Measurements from ENCODE around the genes FRA10AC1, LGI1 and NOC3L.

DNA sequence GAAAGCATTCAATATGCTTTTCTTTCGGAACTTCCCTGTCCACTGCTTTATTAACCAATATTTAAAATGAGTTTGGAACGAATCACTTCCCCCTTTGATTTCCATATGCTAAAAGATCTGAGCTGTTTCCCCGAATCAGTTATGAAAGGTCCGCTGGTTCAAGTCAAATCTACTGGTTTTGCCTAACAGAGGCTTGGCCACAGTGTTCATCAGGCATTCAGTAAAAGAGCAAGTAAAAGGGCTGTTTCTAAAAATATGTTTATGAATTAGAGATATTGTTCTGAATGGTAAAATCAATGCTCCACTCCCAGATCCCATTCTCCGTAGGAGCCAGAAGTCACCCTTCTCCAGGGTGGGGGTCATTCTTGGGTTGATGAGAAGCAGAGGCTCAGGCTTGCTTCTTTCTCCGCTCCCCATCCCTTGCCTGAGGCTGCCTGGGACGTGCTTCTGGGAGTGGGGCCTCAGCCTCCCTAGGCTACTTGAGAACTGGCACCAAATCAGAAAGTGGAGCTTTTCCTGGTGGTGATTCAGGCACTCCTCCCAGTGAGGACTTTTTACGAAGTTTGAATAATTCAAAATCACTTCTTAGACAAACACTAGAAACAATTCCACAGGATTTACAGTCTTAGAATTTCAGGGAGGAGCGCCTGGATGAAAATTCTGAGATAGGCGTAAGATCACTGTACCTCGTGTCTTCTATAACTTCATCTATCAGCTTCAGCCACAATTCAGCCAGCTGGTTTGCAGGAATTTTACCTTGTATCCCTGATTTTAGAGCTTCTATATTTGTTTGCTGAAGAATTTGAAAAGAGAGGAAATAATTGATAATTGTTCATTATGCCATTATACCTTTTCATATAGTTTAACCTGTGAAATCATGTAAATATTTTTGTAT is 105.2 kb downstream of the MYOF start:
- PRO-cap = unidirectional peak, minus-strand start at position 426 of the sequence

DNA sequence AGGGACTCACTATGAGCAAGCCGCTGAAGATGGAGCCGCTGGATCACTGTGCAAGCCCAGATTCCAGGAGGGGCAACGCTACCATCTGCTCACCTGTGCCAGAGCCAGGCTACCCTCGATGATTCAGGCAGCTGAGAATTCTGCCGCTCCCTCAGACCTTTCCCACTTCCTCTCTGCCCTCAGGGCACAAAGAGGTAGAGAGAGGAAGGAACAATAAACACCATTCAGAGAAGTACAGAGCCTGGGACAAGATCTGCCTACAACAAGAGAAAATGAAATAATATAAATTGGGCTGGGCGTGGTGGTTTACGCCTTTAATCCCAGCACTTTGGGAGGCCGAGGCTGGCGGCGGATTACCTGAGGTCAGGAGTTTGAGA is 98.1 kb downstream of the MYOF start:
- PRO-cap = no peak

GRCh38 chr10:93386475-93387220 is 95.5 kb downstream of the MYOF start:
- PRO-cap = no peak

DNA sequence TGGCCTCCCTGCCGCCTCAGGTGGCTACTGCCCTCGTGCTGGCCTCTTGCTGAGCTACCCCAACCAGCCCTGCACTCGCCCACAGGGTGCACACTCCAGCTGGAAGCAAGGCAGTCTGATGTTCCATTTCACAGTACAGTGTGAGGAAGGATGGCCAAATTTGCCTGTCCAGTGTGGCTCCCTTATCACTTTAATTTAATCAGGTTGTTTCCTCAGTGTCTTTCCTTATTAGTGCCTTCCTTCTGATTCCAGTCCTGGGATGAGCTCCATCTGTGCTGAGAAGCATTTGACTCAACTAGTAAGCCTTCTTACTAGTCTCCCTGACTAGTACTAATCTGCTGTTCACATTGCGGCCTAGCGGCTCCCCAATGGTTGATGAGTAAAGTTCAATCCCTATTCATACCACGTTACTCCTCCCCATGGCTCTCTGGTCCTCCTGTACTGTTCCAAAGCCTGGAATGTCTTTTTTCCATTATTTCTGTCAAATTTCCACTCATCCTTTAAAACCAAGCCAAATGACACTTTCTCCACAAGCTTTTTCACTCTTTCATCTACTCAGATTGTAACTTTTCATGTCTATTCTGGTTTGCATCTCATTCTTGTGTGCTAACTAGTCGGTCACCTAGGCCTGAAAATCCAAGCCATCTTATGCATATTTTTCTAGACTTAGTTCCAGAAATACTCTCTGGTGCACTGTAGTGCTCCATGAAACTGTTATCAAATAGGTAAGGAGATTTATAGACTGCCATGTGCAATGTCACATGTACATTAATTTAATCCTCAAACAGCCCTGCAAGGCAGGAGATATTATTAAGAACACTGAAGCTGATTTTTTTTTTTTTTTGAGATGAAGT is 8.0 kb downstream of the MYOF start:
- PRO-cap = no peak

- PRO-cap = bidirectional peak, plus-strand start at chr10:93702706, minus-strand start at chr10:93702545
Measured at GRCh38 chr10:93702288-93703215, at the start of gene FRA10AC1. Gene FRA10AC1, minus strand, starts transcription at chr10:93702592.

- PRO-cap = no peak
Measured at GRCh38 chr10:93746660-93747524, 10.8 kb upstream of the LGI1 start.

- PRO-cap = unidirectional peak, plus-strand start at chr10:93757971
Measured at GRCh38 chr10:93757516-93758105, at the start of gene LGI1. Gene LGI1, plus strand, starts transcription at chr10:93757936.

GRCh38 chr10:93916803-93917413 is 23.1 kb downstream of the SLC35G1 start:
- PRO-cap = no peak

DNA sequence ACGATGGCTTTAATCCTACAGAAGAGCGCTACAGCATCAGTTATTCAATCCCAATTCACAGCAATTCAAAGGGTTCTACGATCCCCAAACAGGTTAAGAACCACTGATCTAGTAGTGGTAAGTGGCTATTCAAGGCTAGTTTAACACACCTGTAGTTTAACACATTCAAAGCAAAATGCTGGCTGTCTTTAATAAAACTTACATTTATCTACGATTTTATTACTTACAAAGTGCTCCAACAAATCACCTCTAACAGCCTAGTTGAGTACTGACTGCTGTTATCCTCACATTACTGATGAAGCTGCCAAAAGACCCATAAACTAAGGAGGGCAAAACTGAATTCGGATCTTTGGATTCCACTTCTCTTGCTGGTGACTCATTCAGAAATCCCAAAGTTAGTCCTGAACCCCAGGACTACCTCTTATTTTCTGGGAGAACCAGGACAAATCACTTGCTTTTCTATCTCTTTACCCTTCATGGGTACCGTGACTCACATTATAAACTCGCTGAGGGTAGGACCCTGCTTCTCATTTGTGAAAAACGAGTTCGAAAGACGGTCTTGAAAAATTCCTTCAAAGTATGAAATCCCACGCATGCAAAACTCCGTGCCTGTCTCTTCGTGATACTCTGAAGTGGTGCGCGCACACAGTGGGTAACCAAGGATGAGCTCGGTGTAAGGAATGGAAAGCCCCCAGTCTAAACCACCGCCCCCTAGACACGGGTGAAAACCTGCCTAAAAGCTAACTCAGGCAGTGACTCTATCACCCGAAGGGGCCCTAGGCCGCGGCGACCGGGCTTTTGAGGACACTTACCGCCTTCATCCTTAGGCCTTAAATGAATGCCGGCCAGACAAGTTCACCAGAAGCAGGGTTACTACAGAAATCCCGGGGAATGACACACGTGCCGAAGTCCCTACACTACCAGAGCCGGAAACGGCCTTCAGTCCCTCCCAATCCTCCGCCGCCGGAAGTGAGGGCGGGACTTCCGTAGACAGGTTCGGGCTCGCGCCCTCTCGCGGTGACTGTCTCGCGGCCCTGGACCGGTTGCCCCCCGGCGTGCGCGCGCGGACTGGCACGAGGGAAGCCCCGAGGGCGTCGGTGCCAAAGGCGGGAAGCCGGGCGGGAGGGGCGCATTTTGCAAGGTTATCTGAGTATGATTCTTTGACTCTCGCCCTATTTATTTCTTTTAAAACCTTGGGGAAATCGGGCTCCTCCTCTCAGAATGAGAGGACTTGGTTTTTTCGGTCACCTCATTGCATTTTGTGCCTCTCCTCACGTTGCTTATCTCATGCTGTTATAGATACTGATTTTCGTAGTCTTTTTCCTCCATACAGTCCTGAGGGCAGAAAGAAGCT is at the start of gene NOC3L:
TSS of gene NOC3L (minus strand) at position 922 of the 1,354 bp plus-strand sequence.
- PRO-cap = bidirectional peak, plus-strand start at position 1,010 of the sequence, minus-strand start at position 893 of the sequence

DNA sequence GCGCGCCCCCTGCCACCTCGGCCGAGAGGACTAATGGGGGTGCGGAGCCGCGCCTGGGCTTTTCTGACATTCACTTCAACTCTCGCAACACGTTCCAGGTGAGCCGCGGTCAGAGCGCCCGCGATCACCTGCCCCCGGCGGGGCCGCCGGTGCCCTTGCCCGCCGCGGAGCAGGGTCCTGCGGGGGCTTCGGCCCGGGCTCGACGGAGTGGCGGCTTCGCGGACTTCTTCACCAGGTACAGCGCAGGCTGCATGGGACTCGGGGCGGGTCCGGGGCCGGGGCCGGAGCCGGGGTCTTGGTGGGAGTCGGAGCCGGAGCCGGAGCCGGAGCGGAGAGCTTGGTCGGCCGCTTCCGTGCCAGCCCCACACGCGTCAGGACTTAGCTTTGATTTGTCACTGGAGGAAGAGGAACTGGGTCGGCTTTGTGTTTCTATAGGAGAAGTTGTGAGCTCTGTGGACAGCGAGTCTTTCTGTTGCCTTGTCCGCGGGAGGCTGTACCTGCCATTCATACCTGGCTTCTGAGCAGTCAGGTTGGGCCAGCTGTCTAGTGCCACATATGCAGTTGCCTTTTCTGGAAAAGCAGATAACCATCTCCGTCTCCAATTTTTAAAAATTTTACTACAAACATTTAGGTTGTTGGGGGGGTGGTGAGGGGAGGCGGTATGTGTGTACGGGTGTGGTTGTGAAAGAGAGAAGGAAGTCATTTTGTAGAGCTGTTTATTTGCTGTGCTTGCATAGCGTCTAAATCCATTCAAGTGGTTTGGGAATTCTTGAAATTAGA is 1.2 kb downstream of the TBC1D12 start:
- PRO-cap = bidirectional peak, plus-strand start at position 462 of the sequence, minus-strand start at position 378 of the sequence; unidirectional peak, minus-strand start at position 479 of the sequence

- PRO-cap = no peak
Measured at GRCh38 chr10:94546275-94546653, 676 bp downstream of the HELLS start.

DNA sequence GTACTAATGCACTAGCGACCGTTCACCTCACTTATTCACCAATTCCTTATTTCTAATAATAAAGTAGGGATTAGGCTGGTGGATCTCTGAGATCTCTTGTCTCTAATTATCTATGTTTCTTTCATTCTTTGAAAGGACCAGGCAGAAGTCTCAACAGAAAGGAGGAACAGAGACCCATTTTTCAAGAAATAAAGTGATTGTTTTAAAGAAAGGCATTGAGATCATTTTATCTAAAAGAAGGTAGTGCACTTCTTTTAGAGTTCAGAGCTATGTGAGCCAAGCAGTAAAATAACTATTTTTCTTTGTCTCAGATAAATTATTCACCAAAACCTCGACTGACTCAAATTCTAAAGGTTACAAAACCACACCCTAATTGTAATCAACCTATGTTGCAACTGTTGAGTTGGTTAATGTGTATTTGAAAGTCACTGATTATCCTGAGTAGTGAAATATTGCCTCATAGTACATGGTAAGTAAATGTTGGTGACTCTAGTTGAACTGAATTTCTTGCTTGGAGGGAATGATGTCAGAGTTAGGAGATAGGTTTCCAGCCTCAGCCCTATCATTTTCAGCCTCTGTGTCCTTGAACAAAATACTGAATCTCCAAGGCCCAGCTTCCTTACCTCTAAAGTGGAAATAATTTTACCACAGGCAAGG is 3.1 kb upstream of the CYP2C18 start:
- PRO-cap = bidirectional peak, plus-strand start at position 529 of the sequence, minus-strand start at position 271 of the sequence

DNA sequence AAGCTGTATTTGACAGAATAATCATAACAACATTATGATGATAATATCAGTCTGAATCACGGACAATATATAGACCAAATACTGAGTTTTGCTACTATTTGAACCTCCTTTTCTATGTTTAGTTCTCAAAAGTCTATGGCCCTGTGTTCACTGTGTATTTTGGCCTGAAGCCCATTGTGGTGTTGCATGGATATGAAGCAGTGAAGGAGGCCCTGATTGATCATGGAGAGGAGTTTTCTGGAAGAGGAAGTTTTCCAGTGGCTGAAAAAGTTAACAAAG is 4.1 kb downstream of the CYP2C18 start:
- PRO-cap = unidirectional peak, minus-strand start at position 166 of the sequence

DNA sequence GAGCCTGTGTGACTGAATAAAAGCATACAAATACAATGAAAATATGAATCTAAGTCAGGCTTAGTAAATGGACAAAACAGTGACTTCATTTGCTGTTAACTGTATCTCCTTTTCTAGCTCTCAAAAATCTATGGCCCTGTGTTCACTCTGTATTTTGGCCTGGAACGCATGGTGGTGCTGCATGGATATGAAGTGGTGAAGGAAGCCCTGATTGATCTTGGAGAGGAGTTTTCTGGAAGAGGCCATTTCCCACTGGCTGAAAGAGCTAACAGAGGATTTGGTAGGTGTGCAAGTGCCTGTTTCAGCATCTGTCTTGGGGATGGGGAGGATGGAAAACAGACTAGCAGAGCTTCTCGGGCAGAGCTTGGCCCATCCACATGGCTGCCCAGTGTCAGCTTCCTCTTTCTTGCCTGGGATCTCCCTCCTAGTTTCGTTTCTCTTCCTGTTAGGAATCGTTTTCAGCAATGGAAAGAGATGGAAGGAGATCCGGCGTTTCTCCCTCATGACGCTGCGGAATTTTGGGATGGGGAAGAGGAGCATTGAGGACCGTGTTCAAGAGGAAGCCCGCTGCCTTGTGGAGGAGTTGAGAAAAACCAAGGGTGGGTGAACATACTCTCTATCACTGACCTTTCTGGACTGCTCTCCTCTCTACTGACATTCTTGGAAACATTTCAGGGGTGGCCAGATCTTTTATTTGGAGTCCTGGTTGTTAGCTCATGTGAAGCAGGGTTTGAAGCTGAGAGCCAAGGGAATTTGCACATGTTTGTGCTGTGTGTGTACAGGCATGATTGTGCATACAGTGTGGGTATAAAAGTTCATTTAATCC is 12.7 kb downstream of the CYP2C19 start:
- PRO-cap = no peak

GRCh38 chr10:94936687-94936871 is 1.9 kb upstream of the CYP2C9 start:
- PRO-cap = bidirectional peak, plus-strand start at chr10:94937037, minus-strand start at chr10:94936765

DNA sequence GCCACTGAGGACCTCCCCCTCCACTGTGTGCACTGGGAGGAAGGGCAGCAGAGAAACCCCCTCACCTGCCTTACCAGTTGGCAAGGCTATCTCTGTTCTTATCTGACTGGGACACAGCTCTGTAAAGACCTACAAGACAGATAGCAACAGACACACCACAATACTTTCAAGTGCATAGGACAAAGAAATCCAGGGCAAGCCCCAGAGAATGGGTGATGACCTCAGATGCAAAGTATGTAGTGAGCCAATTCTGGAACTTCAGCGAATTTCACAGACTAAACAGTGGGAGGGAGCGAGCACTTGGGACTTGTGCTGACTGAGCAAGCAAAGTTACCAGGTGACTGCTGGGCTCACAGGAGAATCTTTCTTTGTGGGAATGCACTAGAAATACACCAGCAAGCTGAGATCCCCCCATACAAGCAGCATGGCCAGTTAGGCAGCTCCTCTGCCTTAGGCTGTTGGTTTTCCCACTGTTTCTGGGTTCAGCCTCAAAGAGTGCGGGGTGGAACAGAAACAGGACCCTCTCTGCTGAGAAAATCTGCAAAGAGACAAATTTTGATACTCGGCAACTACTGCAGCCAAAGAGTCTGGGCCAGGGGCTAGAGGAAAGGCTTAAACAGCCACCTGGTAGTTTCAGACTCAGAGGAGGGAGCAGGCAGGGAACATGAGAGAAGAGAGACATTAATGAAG is 30.1 kb downstream of the PDLIM1 start:
- PRO-cap = no peak

GRCh38 chr10:95275946-95276271 is 14.9 kb downstream of the PDLIM1 start:
- PRO-cap = no peak

DNA sequence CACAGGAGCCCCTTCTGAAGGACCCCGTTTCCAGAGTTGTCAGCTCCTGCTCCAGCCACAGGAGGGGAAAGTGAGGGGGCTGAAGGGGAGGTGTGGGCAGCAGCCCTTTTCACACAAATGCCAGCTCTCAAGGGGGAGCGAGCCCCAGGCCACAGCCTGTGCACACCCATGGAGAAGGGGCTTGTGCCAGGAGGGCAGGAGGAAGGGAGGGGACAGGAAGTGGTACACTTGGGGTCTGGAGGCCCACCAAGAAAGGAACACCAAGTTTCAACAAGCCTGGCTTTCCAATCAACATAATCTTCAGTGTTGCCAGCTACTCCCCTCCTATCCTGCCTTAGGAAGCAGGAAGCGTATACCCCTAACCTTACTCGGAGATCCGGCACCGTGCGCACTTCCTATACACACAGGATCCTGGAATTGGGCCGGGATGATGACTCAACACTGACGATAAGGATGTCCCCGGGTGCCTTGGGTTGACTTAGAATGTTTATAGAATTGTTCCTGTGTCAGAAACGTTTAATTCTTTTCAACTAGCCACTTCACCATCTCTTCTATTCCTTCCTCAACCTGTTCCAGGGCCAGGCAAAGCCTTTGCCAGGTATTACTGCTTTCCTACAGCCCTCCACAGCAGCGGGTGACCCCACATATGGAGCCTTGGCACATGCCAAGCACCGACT is 43.6 kb upstream of the PDLIM1 start:
- PRO-cap = no peak

GRCh38 chr10:95348906-95349367 is 58.1 kb upstream of the PDLIM1 start:
- PRO-cap = no peak

GRCh38 chr10:95362528-95363248 is 71.9 kb upstream of the PDLIM1 start:
- PRO-cap = no peak